ENCODE measurements around the genes ST3GAL6 and DCBLD2.

- PRO-cap, result no peak
- RAMPAGE, long total RNA, 4 experiments, result no peak in any of the 4 experiments
Observed at GRCh38 chr3:98325010-98325676, 28.5 kb upstream of the OR5K4 start.

- PRO-cap, result unidirectional peak, plus-strand start at chr3:98763340; unidirectional peak, plus-strand start at chr3:98763360
- RAMPAGE, long total RNA, 4 experiments, result start-site peak on the plus strand in 1 of 4 experiments, at chr3:98763296-98763481 at its widest, 21 reads per replicate
Observed at GRCh38 chr3:98762898-98764148, at the start of gene ST3GAL6. TSS of gene ST3GAL6 (plus strand) at chr3:98763340.

- PRO-cap, result no peak
- RAMPAGE, long total RNA, 4 experiments, result no peak in any of the 4 experiments
Observed at GRCh38 chr3:98881492-98882062, 19.9 kb downstream of the DCBLD2 start.

- PRO-cap, result bidirectional peak, plus-strand start at chr3:98902037, minus-strand start at chr3:98901674
- RAMPAGE, long total RNA, 4 experiments, result start-site peak on the minus strand in 3 of 4 experiments, at chr3:98901649-98901689 at its widest, 11 to 22 reads per replicate
Observed at GRCh38 chr3:98900625-98901819, at the start of gene DCBLD2. TSS of gene DCBLD2 (minus strand) at chr3:98901695.

DNA sequence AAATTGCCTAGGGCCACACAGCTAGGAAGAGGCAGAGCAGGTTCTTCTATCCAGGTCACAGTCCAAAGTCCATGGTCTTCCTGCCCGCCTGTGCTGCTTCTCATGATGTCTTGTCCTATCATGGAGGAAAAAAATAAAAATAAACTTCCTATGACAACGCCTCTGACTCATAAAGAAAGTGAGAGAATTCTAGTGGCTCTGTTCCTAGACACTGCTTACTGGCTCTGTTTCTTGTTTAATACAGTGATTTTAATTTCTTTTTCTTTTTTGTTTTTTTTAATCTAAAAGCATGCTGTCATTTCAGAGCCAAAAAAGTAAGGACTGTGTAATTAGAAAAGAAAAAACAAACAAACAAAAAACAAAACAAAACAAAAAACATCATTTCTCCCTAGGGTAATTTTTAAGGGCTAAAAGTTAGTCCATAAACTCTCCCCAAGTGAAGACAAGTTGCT is 9.8 kb downstream of the COL8A1 start:
- PRO-cap, result no peak
- RAMPAGE, long total RNA, 4 experiments, result no peak in any of the 4 experiments

DNA sequence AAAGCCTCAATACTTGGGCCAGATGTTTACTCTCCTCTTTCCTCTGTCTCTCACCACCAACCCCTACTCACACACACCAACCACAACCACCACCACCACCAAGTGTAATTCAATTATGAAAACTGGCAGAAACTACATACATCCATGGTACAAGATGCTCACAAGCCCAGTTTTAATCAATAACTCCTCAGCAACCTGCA is 53.6 kb downstream of the COL8A1 start:
- PRO-cap, result unidirectional peak, minus-strand start at position 90 of the sequence
- RAMPAGE, long total RNA, 4 experiments, result no peak in any of the 4 experiments

GRCh38 chr3:99846293-99846981 is 28.8 kb downstream of the CMSS1 start:
- PRO-cap, result no peak
- RAMPAGE, long total RNA, 4 experiments, result no peak in any of the 4 experiments

GRCh38 chr3:99850377-99851214 is 32.9 kb downstream of the CMSS1 start:
- PRO-cap, result no peak
- RAMPAGE, long total RNA, 4 experiments, result start-site peak on the minus strand in 1 of 4 experiments, at chr3:99850705-99850716 at its widest, 27 reads per replicate

GRCh38 chr3:100068787-100069221 is 45.5 kb downstream of the FILIP1L start:
- PRO-cap, result no peak
- RAMPAGE, long total RNA, 4 experiments, result no peak in any of the 4 experiments

GRCh38 chr3:100124357-100124970 is 10.2 kb upstream of the FILIP1L start:
- PRO-cap, result no peak
- RAMPAGE, long total RNA, 4 experiments, result no peak in any of the 4 experiments

DNA sequence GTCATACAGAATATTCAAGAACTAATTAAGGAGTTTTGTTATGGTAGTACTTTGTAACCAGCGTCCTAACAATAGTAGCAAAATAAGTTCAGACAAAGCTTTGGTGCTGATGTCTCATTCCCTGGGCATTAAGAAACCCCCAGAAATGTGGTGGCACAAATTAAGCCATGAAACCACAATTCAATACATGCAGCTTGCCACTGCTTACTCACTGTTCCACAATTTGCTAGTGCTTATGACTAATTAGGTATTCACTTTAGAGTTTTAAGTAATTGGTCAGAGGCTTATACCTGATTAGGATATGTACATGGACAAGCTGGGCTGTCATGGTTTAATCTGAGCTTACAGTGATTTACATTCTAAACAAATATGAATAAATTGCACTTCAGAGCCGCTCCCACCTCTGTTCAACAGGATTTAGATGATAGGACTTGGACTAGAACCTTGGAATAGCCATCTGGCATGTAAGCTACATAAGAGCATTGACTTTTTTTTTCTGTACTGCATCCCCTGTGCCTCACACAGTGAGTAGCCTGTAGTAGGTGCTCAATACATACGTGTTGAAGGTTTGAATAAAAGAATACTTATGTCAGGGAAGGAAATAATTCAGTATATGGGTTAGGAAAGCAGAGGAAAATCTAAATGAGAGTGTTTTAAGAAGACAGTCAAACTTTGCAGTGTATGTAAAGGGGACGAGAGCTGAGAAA is 9.0 kb downstream of the TBC1D23 start:
- PRO-cap, result no peak
- RAMPAGE, long total RNA, 4 experiments, result no peak in any of the 4 experiments

DNA sequence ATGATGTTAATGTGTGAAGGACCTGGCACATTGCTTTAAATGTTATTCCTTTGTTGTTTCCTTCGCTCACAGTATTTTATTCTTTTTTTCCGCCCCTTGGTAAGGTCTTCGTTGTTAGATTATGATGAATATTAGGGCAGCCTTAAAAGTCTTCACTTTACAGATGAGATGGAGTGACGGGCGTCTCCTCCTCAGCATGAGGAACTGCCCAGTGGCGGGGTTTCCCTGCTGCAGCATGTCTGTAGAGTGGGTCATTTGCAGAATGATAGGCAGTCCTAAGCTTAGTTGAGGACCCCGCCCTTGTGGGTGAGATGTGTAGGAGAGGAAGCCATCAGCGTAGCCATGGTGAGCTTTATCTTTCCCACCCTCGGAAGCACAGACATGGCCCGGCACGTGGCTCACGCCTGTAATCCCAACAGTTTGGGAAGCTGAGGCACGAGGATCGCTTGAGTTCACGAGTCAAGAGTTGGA is 818 bp downstream of the NIT2 start:
- PRO-cap, result no peak
- RAMPAGE, long total RNA, 4 experiments, result no peak in any of the 4 experiments

DNA sequence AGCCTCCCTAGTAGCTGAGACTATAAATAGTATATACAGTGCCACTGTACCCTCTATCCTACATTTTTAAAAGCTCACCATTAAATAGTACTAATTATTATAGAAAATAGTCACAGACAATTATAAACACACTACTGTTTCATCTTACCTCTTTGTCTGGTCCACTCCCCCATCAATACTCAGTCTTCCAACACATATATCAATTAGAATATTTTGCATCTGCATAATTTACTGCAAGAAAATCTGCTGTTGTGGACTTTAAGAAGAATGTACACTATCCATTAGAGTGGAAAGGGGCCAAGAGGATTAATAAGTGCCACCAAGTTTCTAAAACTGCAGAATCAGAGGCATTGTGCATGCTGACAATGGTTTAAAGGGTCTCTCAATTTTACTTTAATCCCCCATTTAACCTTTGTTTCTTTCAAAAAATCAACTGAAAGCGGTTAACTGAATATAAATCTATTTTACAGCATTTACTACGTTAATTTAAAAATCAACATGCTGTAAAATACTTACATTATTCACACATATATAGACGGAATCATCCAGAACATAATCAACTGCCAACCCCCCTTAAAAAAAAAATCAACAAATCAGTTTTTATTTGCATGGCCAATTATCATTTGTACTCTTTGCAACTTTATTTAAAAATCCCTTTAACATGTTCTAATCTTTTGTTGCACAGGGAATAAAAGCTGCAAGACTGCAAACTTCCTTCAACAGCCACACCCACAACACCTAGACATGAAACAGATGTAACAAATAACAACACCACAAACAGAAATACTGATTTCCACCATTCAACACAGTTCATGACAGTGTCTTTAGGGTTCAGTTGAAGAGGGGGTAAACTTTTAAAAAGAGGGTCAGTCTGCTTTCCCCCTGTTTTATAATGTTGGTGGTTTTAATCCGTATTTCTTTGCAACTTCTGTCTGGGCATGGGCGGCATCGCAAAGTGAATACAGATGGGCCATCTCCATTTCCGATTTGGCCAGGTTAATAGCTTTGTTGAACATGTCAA is 30.4 kb downstream of the NIT2 start:
- PRO-cap, result no peak
- RAMPAGE, long total RNA, 4 experiments, result start-site peak on the minus strand in 1 of 4 experiments, centred at position 674 of the sequence, 8 reads per replicate

DNA sequence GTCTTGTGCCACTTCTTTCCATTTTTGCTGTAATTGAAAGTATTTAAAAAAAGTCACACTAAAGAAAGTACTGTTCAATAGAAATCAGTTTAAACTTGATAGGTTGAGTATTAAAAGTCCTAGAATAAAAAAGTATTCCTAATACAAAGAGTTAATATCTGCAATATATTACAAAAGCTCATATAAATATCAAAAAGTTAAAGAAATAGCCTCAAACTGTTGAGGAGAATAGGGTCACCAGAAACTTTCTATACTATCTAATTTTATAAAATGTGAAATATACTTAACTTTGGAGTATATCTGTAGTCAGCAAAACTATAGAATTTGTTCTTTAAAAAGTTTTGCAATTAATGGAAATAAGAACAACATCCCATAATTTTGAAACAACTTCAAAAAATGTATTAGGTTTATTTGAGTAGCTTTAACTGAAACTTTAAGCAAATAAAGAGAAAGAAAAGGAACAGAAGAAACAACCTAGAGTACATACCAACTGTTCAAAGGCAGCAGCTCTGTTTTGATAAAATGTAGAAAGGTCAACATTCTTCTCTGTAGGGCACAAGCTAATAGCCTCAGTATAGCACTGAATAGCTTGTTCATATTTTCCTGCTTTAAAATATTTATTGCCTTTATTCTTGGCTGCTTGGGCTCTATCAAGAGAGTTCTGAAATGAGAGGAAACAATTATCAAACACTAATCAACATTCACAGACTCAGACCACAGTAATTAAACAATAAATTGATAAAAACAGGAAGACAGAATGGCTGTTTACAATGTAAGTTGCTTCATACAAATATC is 14.4 kb downstream of the TOMM70 start:
- PRO-cap, result no peak
- RAMPAGE, long total RNA, 4 experiments, result no peak in any of the 4 experiments

GRCh38 chr3:100504150-100504532 is 11.7 kb downstream of the TMEM45A start:
- PRO-cap, result unidirectional peak, minus-strand start at chr3:100504433
- RAMPAGE, long total RNA, 4 experiments, result no peak in any of the 4 experiments

DNA sequence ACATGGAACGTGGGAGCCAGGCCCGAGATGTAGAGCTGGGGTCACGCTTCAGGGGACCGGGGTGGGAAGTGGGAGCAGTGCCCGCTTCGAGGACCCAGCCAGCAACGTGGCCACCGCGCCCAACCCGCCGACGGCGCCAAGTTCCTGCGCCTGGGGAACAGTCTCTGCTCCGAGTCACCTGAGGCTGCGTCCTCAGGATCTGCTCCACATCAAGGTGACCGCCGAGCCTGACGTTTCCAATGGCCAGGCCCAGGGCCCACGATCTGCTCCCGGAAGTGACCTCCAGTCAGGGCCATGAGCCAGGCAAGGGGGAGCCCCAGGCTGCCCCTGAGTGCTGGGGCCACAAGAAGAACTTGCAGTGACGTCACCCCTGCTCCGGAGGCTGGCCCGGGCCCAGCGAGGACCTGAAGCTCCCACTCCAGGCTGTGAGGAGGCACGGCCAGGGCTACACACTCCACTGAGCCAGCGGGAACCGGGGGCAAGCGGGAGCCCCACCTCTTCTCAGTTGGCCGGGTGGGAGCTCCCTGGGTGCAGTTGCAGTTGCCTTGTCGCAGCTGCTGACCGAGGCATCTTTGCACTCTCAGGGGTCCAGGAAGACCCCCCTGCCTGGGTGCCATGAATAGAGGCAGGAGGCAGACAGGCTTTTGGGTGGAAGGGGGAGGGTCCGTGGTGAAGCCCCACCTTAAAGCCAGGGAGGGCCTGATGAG is 26.8 kb upstream of the TFG start:
- PRO-cap, result no peak
- RAMPAGE, long total RNA, 4 experiments, result no peak in any of the 4 experiments

DNA sequence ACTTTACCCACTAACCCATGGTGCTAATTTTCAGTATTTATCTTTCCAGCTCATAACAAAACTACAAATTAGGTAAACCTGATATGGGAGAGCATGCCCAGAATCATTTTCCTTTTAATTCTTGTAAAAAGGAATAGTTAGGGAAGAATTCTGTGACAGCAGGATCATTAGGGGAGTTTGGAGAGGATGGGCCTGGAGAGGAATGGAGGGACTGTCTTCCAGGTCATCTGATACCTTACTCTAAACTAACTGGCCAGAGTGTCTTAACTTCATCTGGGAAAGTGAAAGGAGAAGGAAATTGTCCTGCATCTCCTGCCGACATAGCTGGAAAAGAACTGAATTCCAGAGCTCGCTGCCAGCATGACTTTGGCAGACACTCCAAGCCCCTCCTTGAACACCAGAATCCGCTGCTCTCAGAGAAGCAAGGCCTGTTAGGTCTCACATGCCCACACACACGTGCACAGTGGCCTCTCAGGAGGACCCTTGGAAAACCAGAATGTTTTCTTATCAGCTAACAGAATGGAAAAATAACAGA is 10.6 kb downstream of the ABI3BP start:
- PRO-cap, result no peak
- RAMPAGE, long total RNA, 4 experiments, result no peak in any of the 4 experiments

- PRO-cap, result unidirectional peak, plus-strand start at chr3:100992538
- RAMPAGE, long total RNA, 4 experiments, result no peak in any of the 4 experiments
Observed at GRCh38 chr3:100991970-100993064, 904 bp downstream of the ABI3BP start.

GRCh38 chr3:101065911-101066419 is 72.7 kb upstream of the ABI3BP start:
- PRO-cap, result no peak
- RAMPAGE, long total RNA, 4 experiments, result no peak in any of the 4 experiments

DNA sequence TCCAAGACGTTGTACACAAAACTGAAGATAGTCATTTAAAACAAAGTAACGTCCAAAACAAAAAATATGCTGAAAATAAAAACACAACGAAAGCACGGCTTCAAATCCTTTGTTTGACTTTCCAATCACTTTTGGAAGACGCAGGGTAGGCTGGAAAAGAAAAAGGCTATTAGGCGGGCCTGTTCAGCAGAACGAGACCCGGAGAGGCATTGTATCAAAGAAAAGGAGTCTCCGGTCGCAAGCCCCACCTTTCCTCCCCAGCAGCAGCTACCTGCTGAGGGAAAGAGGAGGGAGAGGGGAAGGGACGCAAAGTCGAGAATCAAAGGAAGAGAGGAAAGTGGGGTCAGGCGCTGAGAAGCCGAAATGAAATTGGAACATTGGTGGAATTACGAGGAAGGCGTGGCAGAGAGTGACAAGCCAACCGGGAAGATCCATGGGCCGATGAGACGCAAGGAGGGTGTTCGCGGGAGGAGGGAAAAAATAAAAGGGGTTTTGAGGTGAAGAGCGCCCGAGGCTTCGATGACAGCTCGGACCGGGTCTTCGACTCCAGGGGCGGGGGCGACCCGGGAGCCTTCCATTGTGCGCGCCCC is 539 bp downstream of the SENP7 start:
- PRO-cap, result unidirectional peak, plus-strand start at position 217 of the sequence; bidirectional peak, plus-strand start at position 483 of the sequence, minus-strand start at position 365 of the sequence
- RAMPAGE, long total RNA, 4 experiments, result no peak in any of the 4 experiments

All from transverse colon (tissue), 4 donors.